ENCODE measurements around a stretch of chr17.

- PRO-cap: no peak
Measured at GRCh38 chr17:145544-146363, 8.4 kb downstream of the SCGB1C2 start.

DNA sequence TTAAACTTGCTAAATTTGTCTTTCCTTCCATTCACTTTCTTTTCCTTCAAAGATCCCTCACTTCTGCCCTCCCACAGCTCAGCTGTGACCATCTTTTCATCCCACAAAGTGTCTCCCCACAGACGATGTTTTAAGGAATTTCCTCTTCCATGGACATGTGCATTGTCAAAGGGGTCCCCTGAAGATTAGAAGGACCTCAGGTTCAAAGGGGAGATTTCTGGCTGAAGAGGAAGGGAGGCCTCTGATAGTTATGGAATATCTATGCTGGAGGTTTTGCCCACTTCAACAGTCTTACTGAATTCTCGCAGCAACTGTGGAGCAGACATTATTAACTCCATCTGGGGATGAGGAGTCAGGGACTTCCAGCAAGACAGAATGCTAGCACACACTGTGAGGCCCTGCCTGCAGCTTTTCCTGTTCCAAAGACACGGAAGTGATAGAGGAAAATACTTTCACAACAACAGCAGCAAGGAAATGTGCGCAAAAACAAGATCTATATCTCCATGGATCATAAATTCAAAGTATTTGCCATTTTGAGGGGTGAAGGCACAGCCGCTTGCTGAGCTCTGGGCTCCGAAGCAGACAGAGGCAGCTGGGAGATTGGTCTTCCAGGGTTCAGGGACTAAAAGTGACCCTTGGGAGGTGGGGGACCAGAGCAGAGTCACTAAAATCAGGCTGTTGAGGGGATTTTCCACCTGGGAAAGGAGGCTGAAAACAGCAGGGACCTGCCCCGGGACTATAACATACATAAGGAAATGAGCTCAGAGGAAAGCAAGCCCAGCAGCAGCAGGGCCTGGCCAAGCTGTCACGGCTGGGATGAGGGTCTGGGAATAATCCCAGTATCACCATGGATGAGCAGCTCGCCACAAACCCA, 72.8 kb downstream of the RPH3AL start:
- PRO-cap: no peak

DNA sequence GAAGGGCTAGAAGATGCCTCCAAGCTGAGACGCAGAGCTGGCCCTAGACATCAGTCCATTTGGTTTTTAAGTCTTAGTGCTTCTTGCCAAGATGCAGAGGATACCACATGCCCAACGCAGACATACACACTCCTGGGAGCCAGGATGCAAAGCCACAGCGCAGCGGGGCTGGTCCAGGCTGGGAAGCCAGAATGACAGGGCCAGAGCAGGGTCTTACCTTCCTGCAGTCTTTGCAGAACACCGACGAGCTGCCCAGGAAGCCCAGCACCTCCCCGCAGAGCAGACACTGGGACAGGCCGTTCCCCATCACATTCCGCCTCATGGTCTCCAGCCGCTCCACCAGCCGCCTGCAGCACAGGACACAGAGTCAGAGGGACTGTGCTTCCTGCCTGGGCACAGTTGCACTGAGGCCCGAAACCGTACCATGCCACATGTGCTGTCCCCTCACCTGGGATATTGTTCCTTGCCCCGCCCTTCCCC, 33.4 kb downstream of the RPH3AL start:
- PRO-cap: no peak

- PRO-cap: no peak
Measured at GRCh38 chr17:349751-350157, 2.9 kb downstream of the RPH3AL start.

DNA sequence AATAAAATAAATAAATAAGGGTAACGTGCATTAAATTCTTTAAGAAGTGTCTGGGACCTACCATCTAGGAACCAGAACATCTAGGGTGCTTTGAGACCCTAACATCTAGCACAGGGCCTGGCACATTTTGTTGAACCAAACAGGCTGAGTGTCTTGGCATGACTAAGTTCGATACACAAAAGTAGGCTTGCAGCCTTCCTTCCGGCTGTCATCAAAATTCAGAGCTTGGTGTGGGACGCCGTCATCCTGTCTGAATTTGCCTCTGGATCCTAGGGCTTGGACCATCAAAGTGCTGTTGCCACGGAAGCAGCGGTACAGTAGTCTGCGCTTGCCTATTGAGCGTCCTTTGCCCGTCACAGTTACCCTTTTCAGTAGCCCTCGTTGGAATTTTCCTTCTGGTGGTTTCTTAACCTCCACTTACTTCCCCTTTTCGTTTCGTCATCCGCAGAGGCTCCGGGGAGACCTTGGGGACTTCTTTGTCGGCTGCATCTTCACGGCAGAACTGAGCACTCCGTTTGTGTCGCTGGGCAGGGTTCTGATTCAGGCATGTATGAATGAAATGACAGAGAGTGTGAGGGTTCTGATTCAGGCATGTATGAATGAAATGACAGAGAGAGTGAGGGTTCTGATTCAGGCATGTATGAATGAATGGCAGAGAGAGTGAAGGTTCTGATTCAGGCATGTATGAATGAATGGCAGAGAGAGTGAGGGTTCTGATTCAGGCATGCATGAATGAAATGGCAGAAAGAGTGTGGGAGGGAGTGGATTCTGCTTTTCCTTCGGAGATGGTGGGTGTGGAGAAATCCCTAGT, 7.9 kb downstream of the TLCD3A start:
- PRO-cap: no peak

- PRO-cap: no peak
Measured at GRCh38 chr17:751110-751951, 733 bp downstream of the GEMIN4 start.

DNA sequence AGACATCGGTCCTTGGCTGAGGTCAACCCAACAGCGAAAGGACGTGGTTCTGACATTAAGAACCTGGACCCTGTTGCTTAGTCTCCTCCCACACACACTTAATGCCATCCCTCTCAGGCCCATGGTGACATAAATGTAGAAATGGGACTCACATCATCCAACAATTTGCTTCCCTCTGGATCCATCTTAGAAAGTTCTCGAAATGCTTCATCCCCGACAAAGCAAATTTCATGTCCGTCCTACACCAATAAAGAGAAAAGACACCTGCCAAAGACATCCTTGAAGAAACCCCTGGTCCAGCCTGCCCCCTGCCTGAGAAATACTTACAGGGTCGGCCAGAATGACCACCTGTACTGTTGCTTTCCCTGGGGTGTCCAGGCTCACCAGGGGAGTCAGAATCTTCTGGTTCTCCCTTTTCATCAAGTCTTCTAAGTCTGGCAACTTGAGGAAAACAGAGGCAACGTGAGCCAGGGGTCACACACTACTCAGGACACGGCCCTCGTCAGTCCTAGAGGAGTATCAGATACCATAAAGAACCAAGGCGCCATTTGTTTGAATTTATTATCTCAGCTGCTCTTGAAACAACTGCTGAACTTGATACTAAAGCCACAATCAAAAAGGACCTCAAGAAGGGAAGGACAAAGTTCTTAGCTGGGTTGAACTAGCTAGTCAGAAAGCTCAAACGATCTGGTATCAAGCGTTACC, 12.2 kb downstream of the GLOD4 start:
- PRO-cap: no peak

DNA sequence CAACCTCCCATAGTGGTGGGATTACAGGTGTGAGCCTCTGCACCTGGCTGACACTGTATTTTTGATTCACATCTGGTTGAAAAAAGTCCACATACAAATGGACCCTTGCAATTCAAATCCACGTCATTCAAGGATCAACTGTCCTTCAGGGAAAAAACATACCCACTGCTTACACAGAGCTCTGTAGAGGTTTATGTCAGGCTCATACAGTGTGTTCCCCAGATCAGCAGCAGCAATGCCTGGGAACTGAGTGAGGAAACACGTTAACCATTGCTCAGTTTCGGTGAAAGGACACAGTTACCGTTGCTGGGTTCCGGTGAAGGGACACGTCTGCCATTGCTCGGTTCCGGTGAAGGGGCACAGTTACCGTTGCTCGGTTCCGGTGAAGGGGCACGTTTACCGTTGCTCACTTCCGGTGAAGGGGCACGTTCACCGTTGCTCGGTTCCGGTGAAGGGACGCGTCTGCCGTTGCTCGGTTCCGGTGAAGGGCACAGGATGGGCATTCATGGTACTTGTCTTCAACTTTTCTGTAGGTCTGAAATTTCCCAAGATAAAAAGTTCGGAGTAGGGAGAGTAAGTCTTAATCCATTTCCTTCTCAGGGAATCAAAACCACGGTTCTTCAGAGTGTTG, 81.7 kb downstream of the MRM3 start:
- PRO-cap: no peak

DNA sequence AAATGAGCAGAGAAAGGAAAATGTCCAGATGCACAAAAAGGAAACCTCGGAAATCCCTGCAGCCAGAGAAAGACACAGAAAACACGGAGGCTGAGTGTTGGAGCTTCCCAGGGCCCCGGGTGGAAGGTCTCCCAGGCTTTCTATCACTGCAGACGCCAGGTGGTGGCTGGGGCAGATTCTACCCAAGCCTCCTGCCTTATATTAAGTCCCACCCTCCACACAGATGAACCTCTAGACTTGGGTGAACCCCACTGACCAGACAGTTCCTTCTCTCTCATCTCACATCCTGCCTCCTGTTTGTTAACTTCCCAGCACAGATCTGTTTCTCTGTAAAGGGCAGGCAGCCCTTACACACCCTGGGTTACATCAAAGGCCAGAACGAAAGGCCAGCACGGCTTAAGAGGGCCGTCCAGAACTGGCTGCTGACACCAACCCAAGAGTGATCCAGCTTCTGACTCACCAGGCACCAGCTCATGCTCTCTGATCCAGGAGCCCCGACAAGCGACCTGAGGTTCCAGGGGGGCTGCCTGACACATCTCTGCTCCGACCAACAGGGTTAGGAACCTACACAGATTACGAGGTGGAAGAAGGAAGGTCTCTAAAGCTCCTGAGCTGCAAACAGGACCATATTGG, 86.8 kb downstream of the MRM3 start:
- PRO-cap: bidirectional peak, plus-strand start at position 500 of the sequence, minus-strand start at position 295 of the sequence

GRCh38 chr17:901278-901866, 78.2 kb downstream of the NXN start:
- PRO-cap: bidirectional peak, plus-strand start at chr17:901540, minus-strand start at chr17:901462

DNA sequence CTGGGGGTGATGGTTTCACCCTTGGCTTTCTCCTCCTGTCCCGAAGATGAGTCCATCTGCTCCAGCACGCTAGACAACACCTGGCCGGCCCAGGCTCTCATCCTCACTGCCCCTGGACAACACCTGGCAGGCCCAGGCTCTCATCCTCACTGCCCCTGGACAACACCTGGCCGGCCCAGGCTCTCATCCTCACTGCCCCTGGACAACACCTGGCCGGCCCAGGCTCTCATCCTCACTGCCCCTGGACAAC, 58.1 kb downstream of the NXN start:
- PRO-cap: no peak

DNA sequence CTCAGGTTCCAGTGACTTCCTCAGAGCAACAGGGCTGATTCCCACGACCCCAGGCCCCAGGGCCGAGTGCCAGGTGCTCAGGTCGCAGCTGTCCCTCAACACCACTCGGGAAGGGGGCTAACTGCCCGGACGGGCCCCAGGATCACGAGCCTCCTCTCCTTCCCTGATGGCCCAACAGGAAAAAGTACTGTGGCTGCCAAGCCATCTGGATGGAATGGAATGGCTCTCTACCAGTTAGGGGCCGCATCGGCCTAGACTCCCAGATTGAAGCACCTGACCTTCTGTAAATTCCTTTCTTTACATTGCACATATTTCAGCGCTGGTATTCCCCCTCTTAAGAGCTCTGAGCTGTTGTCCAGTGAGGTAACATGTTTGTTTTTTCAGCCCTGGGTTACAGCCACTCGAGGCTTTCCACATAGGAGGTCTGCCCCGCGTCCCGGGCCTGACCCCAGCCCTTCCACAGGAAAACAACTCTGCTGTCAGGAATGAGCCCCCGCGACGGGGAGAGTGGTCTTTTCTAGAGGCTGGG, 24.9 kb downstream of the NXN start:
- PRO-cap: no peak

DNA sequence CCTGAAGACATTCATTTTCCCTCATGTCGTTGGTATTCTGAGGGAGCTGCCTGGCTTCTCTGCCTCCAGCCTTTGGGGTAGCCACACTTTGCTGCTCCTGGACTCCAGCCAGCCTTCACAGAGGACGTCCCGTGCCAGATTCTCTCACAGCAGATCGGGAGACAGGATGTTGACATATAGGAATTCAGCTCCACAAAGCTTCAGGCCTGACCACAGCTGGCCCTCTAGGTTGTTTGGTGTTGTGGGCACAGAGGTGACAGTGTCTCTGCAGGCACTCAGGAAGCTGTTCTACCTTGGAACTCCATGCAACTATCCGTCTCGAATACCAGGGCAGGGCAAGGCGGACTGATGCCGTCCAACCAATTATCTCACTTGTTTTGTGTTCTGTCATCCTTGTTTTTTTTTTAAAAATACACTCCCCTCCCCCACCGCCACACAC, 4.3 kb downstream of the TIMM22 start:
- PRO-cap: no peak

- PRO-cap: no peak
Measured at GRCh38 chr17:1029791-1030241, 32.9 kb downstream of the TIMM22 start.

GRCh38 chr17:1036947-1037615, 40.2 kb downstream of the TIMM22 start:
- PRO-cap: no peak

- PRO-cap: no peak
Measured at GRCh38 chr17:1075207-1075603, 78.3 kb downstream of the TIMM22 start.

DNA sequence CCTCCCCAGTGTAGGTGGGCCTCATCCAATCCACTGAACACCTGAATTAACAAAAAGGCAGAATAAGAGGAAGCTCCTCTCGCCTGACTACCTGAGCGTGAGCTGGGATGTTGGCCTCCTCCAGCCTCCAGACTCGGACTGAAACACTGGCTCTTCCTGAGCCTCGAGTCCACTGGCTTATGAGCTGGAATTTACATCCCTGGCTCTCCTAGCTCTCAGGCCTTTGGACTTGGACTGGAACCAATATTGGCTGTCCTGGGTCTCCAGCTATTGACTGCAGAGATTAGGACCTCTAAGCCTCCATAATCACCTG, 57.4 kb downstream of the ABR start:
- PRO-cap: no peak

- PRO-cap: no peak
Measured at GRCh38 chr17:1142493-1142786, 37.3 kb downstream of the ABR start.

GRCh38 chr17:1227525-1228740, 42.3 kb upstream of the BHLHA9 start:
- PRO-cap: unidirectional peak, plus-strand start at chr17:1228322; unidirectional peak, plus-strand start at chr17:1228430; unidirectional peak, plus-strand start at chr17:1228579

GRCh38 chr17:1344442-1345190, 55.4 kb downstream of the YWHAE start:
- PRO-cap: no peak